Hair follicular keratinocyte (primary cell): ENCODE data around the genes TSPAN11 and RESF1.

DNA sequence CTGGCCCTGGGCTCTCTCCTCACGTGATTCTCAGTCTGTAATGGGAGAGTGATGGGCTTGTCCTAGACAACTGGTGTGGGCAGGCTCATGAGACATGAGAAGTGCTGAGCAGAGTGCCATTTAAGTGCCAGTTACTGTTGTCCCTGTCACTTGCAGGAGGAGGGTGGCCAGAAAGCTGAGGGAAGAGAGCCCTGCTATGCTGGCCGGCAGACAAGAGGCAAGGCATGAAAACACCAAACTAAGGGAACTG, 48.6 kb upstream of the OVCH1 start:
- RAMPAGE, long total RNA = no peak

DNA sequence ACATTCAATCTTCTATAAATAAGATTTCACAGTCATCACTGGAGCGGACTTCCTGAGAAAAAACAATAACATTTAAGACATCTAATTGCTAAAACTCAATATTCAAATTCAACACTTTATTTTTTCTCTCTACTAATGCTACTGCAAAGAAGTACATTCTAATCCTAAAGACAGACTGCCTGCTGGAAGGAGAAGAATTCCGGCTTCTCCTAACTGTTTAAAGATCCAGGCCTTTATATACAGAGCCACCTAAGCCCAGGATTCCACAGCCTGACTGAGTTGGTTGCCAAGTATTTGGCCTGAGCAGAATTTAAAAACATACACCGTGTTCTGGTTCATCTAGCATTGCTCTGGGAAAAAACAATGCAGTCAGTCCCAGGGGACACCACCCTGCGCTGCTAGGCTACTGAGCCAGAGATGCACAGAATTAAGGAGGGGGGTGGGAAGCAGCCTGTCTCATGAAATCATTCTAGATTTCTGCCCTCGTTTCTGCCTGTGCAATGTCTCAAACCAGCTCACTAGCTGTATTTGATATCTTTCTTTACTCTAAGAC, 57.9 kb downstream of the TMTC1 start:
- RAMPAGE, long total RNA = no peak

GRCh38 chr12:30694862-30695246, 815 bp downstream of the IPO8 start:
- RAMPAGE, long total RNA = no peak

GRCh38 chr12:30794827-30795084, 40.0 kb upstream of the CAPRIN2 start:
- RAMPAGE, long total RNA = no peak

GRCh38 chr12:30925980-30927047, at the start of gene TSPAN11:
Gene TSPAN11 (plus strand): TSS chr12:30926748.
- RAMPAGE, long total RNA = no peak

- RAMPAGE, long total RNA = no peak
Observed at GRCh38 chr12:31103439-31104178, 29.9 kb downstream of the DDX11 start.

DNA sequence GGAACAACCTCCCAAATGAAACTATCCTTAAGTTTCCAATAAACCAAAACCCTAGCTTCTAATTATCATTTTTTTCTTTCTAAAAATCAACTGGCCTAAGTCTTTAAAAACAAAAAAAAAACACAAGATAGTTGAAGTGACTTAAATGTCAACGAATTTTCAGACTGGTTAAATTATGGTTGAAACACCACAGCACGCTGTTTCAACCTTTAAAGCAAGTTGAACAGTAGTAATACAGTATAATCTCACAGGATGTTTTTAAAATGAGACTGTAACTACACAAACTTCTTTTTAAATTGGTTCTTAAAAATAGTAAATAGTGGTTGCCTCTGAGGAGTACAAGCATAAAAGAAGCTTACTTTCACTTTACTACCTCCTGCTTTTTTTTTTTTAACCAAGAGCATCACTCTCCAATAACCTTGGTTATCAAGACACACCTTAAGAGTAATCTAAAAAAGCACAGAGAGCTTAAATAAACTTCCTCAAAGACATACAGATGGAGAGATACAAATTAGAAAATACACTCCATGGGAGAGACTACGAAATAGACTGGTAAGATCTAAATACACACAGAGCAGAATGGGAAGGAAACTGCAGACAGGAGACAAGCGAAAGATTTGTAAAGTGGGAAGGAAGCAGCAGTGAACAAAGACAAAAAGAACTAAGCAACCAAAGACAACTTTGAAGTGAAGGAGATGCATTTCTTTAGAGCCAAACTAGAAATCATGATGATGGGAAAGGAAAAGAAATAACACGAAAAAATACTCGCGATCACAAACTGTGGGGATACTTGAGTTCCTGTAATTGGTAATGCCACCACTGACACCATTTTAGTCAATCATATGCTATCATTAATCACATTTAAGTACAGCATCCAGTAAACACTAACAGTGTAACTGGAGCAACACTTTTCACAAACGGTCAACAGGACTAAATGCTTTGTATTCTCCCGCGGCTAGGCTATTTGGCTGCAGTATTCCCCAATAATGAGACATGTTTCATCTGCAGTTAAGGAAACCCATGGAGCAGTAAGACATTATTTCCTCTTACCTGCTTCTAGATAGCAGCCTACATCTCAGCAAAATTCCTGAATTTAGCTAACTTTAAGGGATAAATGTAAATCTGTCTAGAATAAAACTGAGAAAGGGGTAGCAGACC, 8.3 kb downstream of the SINHCAF start:
- RAMPAGE, long total RNA = no peak

GRCh38 chr12:31323470-31324531, 2.1 kb downstream of the SINHCAF start:
- RAMPAGE, long total RNA = start-site peak on the minus strand at chr12:31324106-31324179, 32 and 15 reads in 2 replicates

GRCh38 chr12:31525394-31525713, 65.6 kb downstream of the DENND5B start:
- RAMPAGE, long total RNA = no peak

- RAMPAGE, long total RNA = no peak
Observed at GRCh38 chr12:31560100-31561298, 30.4 kb downstream of the DENND5B start.

GRCh38 chr12:31651796-31652393, 7.6 kb upstream of the ETFBKMT start:
- RAMPAGE, long total RNA = no peak

DNA sequence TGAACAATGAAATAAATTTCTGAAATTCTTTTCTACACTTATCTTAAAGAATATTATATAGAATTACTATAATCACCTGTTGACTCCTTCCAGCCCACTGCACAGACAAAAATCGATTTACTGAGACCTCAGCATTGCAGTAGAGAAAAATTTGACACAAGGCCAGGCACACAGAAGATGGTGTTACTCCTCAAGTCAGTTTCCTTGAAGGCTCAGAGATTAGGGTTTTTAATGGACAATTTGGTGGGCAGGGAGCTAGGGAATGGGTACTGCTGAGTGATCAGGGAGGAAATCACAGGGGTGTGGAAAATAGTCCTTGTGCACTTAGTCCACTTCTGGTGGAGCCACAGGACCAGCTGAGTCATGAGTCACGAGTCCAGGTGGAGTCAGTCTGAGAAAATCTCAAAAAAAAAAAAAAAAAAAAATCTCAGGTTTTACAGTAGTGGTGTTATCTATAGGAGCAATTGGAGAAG, 28.0 kb upstream of the AMN1 start:
- RAMPAGE, long total RNA = no peak

DNA sequence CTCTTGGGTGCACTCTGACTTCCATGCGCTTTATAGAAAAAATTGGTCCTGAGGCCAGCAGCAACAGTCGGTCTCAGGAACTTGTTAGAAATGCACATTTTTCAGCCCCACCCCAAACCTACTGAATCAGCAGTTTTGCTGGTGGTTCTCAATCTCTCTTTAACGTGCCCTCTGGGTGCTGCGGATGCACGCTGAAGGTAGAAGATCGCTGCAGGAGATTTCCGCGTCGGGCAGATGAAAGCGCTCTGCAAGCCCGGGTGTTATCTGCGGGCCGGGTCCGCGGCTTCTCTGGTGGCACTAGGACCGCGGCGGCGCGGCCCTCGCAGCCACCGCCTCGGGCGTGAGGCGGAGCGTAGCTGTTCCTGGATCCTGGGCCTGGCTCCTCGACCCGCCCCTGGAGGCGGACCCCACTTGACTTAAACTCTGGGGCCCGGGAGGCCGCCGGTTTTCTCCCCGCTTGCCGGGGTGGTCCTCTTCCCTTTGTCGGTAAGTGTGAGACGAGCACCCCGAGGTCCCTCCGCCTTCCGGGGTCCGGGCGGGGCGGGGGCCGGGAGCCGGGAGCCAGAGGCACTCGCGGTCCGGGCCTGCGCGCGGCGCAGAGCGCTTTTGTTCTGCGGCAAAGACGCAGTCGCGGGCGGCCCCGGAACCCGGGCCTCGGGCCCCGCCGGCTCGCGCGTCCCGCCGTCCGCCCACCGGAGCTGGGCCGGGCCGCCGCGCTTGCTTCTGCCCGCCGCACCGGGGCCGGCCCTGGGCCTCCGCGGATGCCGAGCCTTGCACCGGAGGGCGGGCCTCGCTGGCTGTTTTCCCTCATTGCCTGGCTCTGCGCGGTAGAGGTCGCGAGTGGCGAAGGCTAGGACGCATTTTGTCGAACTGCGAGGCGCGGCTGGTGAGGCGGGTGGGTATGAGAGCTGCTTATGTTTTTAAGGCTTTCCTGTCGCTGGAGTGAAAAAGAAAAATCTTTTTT, at the start of gene RESF1:
TSS of gene RESF1 (plus strand) at position 410 of the 964 bp plus-strand sequence.
- RAMPAGE, long total RNA = no peak

DNA sequence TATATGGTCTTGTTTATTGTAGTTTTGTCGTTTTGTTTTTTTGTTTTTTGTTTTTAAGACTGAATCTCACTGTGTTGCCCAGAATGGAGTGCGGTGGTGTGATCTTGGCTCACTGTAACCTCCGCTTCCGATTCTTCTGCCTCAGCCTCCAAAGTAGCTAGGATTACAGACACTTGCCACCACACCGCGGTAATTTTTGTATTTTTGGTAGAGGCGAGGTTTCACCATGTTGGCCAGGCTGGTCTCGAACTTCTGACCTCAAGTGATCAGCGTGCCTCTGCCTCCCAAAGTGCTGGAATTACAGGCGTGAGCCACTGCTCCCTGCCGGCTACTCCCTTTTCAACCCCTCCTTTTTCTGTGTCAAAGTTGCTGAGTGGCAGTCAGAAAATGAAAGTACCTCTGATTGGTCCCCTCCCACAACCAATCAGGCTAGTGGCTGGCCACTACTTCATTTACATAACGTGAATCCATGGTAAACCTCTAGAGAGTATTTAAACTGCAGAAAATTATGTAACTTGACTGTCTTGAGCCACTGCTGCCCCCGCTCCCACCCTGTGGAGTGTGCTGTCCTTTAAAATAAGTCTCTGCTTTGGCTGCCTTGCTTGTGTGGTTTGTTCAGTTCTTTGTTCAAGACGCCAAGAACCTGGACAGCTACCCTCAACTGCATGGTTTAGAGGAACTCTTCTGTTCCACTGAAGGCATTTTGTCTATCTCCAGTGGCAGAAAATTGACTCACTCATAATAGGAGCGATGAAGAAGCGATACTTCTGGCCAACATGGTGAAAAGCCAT, 5.9 kb downstream of the RESF1 start:
- RAMPAGE, long total RNA = no peak

DNA sequence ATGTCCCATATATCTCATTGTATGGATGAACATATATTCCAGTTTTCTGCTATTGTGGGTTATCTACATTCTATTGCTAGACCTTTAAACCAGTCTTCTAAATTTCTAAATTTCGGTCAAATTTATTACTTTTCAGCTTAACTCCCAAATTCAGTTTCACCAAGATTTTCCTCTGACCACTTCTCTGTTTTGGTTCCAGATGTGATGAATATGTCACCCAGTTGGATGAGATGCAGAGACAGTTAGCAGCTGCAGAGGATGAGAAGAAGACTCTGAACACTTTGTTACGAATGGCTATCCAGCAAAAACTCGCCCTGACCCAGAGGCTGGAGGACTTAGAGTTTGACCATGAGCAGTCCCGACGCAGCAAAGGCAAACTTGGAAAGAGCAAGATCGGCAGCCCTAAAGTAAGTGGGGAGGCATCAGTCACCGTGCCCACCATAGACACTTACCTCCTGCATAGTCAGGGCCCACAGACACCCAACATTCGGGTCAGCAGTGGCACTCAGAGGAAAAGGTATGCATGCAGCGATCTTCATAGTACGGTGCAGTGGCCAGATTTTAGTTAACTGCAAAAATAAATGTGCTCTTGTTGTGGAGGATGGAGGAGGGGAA, 62.0 kb upstream of the FGD4 start:
- RAMPAGE, long total RNA = no peak

DNA sequence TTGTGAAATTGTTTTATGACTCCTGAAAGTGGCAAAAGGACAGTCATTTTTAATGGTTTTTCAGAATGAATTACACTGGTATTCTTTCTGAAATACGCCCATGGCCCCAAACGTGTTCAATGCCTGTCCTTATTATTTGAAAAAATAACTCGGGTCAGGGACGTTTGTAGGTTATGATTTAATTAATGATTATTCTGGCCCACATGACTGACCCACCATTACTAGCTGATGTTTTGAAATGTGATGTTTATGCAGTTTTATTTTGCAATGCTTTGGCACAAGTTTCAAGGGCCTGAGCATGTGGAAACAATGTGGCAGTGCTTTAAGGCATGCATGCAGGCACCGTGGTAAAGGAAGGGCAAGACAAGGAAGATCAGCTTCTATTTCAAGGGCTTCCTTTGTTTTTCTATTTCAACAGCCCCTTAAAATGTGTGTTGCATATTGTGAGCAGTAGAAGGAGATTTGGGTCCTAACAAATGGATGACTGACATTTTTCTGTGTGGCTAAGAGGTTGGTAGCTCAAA, 103.3 kb downstream of the FGD4 start:
- RAMPAGE, long total RNA = no peak

GRCh38 chr12:32568282-32568552, 110.9 kb upstream of the DNM1L start:
- RAMPAGE, long total RNA = no peak

GRCh38 chr12:32581635-32582462, 97.3 kb upstream of the DNM1L start:
- RAMPAGE, long total RNA = no peak

- RAMPAGE, long total RNA = no peak
Observed at GRCh38 chr12:32821281-32821719, 65.6 kb upstream of the YARS2 start.

- RAMPAGE, long total RNA = no peak
Observed at GRCh38 chr12:34311664-34312183, 289.4 kb downstream of the ALG10 start.